GM23248 (cell line): Measurements from ENCODE around the gene UBE3B.

DNA sequence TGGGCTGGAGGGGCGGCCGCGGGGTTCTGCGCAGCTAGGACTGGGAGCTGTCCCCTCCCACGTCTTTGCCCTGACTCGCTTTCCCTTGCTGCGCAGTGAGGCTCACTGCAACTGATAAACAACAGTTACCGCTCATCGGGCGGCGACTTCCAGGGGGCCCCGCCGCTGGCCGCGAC lies 275 bp downstream of the ISCU start:
- RAMPAGE, long total RNA, result no peak

GRCh38 chr12:108695981-108696318 lies 35.4 kb downstream of the CORO1C start:
- RAMPAGE, long total RNA, result no peak

DNA sequence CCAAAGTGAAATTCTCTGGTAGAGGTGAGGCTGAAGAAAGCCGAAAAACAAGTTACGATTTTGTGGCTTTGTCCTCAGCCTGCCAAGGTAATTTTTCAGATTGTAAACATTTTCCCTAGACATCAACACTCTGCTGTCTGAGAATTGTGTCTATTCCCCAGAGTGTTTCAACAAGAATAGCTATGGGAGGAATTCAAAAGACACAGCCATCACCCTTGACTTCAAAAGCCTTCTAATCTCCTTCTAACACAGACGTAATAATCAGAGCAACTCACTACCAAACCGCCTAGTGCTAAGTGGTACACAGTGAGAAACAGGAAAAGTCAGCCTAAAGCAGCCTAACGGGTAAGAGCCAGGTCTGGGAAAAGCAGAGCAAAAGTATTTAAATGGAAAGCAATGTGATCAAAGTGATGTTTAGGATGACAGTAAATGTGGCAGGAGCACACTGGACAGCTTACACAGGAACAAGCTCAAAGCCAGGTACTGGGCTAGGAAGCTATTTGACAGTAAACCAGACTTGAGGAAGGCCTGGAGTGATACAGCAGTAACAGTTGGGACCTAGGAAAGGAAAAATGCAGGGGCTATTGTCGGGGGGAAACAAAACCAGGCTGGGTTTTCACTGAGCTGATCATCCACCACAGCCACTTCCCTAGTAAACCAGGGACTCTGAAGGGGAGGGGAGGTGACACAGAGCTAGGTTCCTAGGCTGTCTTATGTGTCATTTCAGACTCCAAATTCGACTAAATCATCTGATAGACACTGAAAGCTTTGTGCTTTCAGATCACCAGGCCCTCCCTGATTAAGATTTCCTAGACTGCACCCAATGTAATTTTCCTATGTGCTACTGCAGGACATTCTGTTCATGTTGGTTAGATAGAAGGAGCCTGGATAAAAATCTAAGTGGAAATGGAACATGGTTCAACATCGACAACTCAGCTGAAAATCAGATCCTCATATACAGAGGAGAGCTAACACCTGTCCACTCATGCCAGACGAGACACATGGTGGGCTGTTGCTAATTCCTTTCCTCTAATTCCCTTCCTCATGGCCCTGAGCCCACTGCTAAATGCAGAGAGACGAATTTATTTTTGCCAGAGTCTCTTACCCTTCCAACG lies 29.3 kb downstream of the CORO1C start:
- RAMPAGE, long total RNA, result no peak

DNA sequence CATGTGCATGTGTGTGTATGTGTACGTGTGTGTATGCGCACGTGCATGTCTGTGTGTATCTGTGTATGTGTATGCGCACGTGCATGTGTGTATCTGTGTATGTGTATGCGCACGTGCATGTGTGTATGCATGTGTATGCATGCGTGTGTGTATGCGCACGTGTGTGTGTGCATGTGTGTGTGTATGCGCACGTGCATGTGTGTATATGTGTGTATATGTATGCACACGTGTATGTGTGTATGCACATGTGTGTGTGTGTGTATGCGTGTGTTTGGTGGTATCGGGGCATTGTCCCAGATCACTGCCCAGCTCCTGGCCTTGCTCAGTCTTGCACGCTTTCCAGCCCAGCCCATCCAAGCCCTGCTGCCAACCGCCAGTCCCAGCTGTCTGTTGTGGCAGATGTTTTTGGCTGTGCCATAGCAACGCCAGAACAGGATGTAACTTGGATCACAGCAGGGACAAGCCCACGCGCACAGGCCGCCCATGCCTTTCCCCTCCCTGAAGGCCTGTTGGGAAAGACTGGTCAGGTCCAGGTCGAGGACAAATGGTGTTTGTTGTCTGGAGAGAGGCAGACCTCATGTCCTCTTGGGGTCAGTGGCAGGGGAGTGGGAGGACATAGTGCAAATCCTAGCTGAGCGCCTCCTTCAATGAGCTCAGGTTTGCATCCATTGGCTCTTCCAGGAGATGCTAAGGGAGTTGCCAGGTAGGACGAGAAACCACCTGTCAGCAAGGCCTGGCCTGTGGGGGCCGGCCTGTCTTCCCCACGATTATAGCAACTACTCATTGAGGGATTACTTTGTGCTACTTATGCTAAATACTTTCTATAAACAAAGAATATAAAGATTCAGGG lies 42.4 kb upstream of the CORO1C start:
- RAMPAGE, long total RNA, result no peak

- RAMPAGE, long total RNA, result no peak
These were observed 18.3 kb downstream of the SSH1 start for GRCh38 chr12:108838837-108839643.

DNA sequence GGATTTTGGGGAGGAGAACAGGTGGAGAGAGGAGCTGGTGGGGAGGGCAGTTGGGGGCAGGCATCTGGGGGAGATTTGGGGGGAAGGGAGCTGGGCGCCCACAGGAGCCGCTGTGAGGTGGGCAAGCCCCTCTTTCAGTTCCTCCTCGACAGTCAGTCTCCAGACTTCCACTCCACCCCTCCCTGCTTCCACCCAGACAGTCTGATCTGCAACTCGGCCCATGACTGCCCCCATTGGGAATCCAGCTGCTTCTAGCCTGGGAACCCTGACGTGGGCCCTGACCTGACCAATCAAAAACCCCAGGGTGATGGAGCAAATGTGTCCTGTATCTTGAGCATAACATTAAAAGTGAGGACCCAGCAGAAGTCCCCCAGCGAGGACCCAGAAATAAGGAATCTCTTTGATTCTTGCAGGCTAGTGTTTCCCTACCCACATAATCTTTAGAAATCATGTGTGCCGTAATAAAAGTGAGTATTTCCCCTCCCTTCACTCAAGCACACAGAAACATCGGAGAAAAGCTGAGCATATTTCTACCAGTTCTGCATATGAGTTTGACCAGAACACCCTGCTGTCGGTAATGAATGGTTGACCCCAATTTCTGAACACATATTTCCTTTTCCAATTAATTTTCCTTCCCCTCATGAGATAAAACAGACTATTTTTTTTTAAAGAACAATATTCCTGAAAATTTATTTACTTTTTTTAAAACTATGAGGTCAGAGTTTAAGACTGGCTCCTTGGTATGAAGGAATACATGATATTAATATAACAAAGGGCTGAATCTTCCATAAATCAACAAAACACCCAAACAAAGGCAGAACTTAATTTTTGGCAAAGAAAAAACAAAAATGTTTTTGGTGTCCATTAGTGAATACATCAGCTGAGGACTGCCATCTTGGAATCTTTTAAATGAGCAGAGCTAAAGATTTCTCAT lies 6.3 kb downstream of the SSH1 start:
- RAMPAGE, long total RNA, result no peak

DNA sequence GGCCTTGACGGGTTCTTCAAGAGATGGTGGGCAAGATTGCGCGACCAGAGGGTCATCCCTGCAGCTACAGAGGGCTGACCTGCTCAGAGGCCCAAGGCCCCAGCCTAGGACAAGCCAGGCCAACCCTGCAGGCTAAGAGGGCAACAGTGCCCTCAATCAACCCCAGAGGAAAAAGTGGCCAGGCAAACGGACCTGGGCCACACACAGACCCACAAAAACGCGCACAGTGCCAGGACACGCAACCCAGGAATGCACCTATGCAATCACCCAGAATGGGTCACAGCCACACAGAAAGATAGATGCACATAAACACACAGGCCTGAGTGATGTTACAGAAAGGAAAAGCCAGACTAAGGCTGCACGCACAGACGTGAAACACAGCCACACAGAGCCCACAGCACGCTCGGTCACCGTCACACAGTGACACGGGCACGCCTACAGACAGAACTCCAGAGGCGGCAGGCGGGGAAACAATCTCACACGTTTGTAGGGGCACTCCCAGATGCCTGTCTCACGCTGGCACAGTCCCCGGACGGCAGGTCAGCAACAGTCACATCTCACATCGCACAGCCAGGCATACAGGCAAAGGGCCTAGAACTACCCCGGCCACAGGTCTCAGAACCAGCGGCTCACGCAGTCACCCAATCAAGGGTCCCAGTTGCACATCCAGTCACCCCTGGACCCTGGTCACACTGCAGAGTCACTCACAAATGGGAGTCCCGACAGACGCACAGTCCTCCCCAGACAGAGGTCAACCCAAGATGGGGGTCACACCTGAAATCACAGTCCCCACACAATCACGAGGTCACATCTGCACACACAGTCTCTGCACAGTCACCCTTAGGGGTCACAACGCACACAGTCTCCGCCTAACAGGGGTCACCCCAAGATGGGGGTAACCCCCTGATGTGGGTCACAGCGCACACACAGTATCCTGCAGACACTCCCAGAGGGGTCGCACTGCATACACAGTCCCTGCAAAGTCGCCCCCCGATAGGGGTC lies 876 bp downstream of the SSH1 start:
- RAMPAGE, long total RNA, result no peak

GRCh38 chr12:108966341-108966567 lies 54.6 kb downstream of the SVOP start:
- RAMPAGE, long total RNA, result no peak

DNA sequence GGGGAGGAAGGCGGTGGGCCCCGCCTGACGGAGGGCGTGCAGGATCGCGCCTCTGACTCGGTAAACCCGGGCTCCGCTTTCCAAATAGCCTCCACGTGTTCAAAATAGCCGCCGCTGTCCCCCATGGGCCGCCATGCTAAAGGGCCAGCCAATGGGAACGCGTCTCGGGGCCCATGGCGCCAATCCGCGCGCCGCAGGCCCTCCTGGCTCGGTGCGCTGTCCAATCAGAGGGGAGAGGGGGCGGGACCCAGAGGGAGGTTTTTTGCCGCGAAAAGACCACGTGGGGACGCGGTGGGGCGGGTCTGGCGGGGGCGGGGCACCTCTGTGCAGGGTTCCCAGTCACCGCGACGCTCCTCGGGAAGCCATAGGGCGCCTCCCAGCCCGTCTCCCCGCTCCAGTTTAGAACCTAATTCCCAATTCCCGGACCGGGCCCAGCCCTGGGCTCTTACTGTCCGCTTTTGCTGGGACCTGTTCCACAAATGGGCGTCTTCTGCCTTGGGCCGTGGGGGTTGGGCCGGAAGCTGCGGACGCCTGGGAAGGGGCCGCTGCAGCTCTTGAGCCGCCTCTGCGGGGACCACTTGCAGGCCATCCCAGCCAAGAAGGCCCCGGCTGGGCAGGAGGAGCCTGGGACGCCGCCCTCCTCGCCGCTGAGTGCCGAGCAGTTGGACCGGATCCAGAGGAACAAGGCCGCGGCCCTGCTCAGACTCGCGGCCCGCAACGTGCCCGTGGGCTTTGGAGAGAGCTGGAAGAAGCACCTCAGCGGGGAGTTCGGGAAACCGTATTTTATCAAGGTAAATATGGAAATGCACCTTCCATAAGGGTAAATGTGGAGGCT lies 668 bp downstream of the UNG start:
- RAMPAGE, long total RNA, result start-site peak on the plus strand centred at position 355 of the sequence, 40 bp wide, 219 and 122 reads in 2 replicates; start-site peak on the plus strand centred at position 534 of the sequence, 73 bp wide, 49 and 57 reads in 2 replicates

DNA sequence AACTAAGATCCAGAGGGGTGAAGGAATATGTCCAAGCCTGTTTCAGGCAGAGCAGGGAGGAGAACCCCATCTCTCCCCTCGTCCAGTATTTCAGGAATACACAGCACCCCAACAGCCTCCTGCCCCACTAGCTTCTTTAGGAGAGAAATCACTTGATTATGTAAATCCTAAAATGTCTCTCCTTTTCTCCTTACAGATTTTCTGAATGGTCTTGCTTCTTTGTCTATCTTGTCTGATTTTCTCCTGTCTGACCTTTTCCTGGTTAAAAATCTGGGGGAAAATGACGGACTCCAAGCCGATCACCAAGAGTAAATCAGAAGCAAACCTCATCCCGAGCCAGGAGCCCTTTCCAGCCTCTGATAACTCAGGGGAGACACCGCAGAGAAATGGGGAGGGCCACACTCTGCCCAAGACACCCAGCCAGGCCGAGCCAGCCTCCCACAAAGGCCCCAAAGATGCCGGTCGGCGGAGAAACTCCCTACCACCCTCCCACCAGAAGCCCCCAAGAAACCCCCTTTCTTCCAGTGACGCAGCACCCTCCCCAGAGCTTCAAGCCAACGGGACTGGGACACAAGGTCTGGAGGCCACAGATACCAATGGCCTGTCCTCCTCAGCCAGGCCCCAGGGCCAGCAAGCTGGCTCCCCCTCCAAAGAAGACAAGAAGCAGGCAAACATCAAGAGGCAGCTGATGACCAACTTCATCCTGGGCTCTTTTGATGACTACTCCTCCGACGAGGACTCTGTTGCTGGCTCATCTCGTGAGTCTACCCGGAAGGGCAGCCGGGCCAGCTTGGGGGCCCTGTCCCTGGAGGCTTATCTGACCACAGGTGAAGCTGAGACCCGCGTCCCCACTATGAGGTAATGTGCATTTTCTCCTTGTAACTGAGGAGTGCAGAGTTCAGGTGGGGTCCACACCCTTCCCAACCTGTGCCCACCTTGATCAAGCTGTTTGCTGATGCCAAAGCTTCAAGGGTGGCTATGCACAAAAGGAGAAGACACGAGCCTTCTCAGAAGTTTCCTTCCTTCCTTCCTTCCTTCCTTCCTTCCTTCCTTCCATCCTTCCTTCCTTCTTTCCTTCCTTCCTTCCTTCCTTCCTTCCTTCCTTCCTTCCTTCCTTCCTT lies 23.2 kb downstream of the ACACB start:
- RAMPAGE, long total RNA, result no peak

DNA sequence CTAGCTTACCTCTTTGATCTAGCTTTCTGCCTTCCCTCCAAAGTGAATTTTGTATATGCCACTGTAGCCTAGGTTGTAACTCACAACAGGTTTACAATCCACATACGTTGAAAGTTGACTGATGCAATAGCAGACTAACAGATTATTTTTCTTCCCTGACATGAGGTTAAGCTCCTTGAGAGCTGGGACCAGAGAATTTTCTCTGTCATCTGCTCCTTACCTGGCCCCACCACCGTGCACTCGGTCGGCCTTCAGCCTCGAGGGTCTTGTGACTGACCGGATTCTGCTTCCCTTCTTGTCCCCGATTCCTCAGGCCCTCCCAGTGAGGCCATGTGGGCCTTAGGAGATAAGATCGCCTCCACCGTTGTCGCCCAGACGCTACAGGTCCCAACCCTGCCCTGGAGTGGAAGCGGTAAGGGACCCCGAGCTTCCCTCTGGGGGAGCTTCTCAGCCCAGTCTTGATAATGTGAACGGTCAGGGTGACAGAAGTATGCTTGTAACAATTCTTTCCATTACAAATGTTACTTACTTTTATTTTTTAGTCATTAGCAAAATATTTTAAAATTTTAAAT lies 57.5 kb downstream of the ACACB start:
- RAMPAGE, long total RNA, result no peak

- RAMPAGE, long total RNA, result no peak
These were observed 1.3 kb upstream of the FOXN4 start for GRCh38 chr12:109310335-109310838.

DNA sequence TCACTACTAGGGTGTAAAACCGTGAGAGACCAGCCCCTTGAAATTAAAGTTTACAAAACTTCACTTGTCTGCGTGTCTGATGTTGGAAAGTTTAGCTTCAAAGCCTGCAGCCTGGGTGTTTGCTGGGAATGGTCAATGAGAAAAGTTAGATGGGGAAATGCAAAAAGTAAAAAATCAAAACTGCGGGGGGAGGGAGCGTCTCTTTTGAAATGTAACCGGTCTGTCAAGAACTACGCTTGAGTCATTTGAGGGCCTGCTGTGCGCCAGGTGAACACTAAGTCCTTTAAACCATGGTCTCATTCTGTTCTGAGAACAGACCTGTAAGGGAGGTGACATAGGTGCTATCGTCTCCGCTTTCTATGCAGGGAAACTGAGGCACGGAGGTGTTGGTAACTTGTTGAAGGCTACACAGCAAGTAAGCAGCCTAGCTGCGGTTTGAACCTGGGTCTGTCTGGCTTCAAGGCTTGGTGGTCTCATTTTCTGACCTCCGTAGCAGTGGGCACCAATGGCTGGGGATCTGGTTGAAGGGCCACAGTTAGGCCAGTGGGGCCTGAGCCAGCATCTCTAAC lies 41.6 kb downstream of the KCTD10 start:
- RAMPAGE, long total RNA, result no peak

GRCh38 chr12:109469457-109470067 lies 7.5 kb downstream of the KCTD10 start:
- RAMPAGE, long total RNA, result no peak

DNA sequence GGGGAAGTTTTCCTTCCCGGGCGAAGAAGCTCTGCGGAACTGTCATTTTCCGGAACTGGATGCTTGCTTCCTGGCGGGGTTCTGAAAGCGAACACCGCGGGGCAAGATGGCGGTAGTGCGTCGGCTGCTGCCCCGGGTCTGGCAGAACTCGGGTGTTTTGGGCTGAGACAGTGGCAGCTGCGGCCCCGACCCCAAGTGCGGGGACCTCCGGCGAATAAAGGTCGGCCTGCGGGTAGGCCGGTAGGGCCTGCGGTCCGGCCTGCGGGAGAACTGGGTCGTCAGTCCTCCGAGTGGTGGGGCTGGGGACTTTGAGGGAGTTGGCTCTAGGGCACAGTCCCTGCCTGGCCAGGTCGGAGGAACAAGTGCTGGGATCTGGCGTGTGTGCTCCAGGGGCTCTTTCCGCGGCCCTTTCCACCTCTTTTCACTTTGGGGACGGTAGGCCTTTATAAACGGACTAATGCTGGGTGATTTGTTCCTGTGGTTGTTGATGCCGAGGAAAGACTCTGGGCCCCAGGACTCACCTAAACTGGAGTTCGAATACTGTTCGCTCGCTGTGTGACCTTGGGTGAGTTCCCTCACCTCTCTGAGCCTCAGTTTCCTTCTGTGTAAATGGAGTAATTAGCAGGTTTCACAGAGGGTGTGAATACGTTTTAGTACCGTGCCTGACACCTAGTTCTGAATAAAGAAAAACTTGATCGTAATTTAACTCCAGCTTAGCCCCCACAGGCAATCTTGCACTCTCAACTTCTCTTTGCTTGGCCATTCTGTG lies at the start of gene UBE3B:
TSS of gene UBE3B (plus strand) at position 90 of the 769 bp plus-strand sequence.
- RAMPAGE, long total RNA, result no peak

- RAMPAGE, long total RNA, result no peak
These were observed 40.0 kb downstream of the MMAB start for GRCh38 chr12:109533226-109533848.

DNA sequence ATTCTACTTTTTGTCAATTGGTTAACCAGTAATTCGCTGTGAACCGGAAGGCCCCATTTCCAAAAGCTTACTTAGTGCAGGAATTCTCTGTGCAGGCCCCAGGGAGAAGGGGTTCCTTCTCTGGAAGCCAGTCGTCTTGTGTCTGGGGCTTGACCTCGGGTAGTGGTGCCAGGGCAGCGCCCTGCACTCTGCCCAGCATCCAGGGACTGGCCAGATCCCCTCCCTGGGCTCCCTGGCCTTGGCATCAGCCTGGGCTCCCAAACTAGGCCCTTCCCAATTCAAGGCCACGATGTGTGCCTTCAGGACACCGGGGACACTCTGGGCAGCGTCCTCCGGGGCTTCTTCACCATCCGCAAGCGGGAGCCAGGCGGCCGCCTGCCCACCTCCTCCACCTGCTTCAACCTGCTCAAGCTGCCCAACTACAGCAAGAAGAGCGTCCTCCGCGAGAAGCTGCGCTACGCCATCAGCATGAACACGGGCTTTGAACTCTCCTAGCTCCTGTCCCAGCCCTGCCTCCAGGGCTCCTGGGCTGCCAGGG lies 38.9 kb downstream of the MMAB start:
- RAMPAGE, long total RNA, result no peak

GRCh38 chr12:109545082-109545400 lies 28.3 kb downstream of the MMAB start:
- RAMPAGE, long total RNA, result no peak

GRCh38 chr12:109553414-109553709 lies 19.9 kb downstream of the MMAB start:
- RAMPAGE, long total RNA, result no peak

GRCh38 chr12:109588443-109589532 lies 15.2 kb downstream of the MVK start:
- RAMPAGE, long total RNA, result no peak